Camera-type eye (tissue), 1 donor: ENCODE measurements around a stretch of chr19.

GRCh38 chr19:50331879-50333025, 3.1 kb upstream of the KCNC3 start:
- RAMPAGE, long total RNA: no peak

DNA sequence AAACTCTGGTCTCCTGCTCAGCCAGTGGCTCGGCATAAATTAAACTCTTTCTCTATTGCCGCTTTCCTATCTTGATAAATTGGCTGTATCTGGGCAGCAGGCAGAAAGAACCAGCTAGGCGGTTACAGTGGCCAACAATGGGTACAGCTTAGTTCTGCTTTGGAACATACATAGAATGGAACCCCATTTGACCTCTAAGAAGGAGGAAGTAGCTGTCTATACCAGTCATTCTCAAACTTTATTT, 11.8 kb upstream of the KCNC3 start:
- RAMPAGE, long total RNA: no peak

- RAMPAGE, long total RNA: no peak
Measured at GRCh38 chr19:50387171-50388342, 3.4 kb downstream of the POLD1 start.

DNA sequence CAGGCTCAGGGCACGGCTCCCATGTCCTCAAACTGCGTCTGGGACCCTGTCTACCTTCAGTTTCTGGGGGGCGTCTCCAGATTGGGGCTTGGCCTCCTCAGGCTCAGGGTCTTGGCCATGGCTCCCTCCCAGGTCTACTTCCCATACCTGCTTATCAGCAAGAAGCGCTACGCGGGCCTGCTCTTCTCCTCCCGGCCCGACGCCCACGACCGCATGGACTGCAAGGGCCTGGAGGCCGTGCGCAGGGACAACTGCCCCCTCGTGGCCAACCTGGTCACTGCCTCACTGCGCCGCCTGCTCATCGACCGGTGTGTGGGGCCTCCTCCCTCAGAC, 4.1 kb upstream of the SPIB start:
- RAMPAGE, long total RNA: no peak

- RAMPAGE, long total RNA: no peak
Measured at GRCh38 chr19:50482016-50483505, 5.9 kb upstream of the GARIN5A start.

DNA sequence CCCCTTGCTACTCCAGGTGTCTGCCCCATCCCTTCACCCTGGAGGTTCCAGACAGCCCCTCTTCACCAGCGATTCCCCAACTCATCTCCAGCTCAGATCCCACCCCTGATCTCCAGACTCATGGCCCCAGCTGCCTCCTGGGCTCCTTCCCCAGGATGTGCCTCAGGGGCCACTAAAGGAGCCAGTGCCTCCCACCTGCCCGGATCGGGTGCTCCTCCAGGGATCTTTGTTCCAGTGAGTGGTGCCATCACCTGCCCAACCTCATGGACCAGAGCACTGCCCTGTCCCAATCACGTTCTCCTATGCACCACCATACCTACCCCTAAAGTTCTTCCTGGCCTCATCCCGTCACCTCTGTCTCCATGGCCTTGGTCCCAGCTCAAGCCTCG, 8.6 kb upstream of the GARIN5A start:
- RAMPAGE, long total RNA: no peak

DNA sequence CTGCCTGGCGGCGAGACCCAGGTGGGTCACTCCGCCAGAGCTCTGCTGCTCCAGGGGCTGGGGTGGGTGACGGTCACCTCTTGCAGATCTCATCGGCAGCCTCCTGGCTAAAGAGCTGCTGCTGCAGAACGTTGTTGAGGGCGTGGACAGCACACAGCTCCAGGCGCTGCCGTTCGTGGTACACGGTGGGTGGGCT, 884 bp downstream of the JOSD2 start:
- RAMPAGE, long total RNA: no peak

- RAMPAGE, long total RNA: no peak
Measured at GRCh38 chr19:50819897-50820558, 3.6 kb downstream of the KLK1 start.

GRCh38 chr19:50912659-50913101, 1.5 kb upstream of the KLK4 start:
- RAMPAGE, long total RNA: no peak

DNA sequence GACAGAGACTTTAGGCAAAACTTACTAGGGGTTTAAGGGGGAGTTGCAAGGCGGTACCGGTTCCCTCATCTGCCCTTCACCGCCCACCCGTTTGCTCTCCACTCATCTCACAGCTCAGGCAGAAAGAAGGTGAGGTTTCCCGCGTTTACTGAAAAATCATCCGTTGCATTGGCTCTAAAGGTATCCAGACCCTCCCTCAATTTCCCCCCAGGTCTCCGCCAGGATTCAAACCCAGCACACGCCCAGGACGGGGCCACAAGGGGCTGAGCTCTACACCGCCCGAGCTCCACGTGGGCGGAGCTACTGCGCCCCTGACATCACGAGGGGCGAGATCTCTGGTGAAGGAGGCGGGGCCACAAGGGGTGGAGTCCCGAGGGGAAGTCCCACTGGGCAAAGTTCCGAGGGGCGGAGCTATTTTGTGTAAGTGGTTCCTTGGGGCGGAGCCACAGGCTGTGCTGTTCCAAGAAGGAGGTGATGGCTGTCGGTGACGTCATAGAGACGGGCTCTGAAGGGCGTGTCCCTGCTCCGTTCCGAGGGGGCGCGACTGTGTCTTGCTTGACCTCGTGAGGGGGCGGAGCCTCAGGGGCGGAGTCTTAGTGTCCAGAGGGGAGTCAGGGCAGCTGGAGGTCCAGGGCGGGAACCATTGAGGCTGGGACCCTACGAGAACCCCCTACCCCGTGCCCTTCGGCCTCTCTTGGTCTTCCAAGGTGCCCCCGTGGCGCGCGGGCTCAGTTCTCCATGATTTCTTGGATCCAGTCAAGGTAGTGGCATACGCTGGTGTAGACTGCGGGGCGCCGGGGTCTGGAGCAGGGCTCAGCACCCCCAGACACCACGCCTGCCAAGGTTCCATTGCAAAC, 1.2 kb upstream of the KLK8 start:
- RAMPAGE, long total RNA: no peak

- RAMPAGE, long total RNA: no peak
Measured at GRCh38 chr19:51027413-51028377, 1.3 kb upstream of the KLK11 start.

- RAMPAGE, long total RNA: no peak
Measured at GRCh38 chr19:51081503-51081702, 1.3 kb downstream of the KLK14 start.

DNA sequence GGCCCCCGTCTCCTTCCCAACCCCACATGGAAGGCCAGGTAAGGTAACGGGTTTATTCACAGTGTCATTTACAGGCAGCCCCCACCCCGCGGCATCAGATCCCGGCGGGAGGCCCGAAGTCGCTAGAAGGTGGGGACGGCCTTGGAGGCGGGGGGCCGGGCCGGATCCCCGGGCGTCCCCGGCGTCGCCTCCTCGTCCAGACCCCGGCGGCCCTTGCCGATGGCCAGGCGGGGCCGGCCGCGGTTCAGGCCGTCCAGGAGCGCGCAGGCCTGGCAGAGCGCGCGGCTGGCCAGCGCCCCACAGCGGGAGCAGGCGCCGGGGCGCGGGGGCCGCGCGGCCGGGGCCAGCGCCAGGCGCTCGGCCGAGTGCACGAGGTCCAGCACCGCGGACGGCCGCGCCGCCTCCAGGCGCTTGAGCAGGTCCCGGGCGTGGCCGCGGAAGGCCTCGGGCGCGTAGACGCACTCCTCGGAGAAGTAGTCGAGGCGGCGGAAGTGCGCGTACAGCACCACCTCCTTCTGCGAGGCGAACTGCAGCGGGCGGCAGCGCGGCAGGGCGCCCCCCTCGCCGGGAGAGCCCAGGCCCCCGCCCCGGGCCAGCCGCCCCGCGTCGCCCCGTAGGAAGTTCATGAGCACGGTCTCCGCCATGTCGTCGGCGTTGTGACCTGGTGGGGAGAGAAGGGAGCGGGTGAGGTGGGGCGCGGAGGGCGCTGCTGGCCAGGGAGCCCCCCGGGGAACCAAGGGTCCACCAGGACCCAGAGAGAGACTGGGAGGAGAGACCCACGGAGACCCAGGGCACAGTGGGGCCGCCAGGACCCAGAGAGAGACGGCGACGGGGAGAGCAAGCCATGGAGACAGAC, 9.5 kb downstream of the CTU1 start:
- RAMPAGE, long total RNA: no peak

GRCh38 chr19:51119613-51119896, 5.2 kb upstream of the SIGLEC9 start:
- RAMPAGE, long total RNA: no peak

GRCh38 chr19:51136731-51137559, 5.2 kb upstream of the SIGLEC7 start:
- RAMPAGE, long total RNA: no peak

- RAMPAGE, long total RNA: no peak
Measured at GRCh38 chr19:51138417-51139001, 3.6 kb upstream of the SIGLEC7 start.

- RAMPAGE, long total RNA: no peak
Measured at GRCh38 chr19:51139363-51139829, 2.7 kb upstream of the SIGLEC7 start.

GRCh38 chr19:51271064-51271476, 20.2 kb downstream of the SIGLECL1 start:
- RAMPAGE, long total RNA: no peak

DNA sequence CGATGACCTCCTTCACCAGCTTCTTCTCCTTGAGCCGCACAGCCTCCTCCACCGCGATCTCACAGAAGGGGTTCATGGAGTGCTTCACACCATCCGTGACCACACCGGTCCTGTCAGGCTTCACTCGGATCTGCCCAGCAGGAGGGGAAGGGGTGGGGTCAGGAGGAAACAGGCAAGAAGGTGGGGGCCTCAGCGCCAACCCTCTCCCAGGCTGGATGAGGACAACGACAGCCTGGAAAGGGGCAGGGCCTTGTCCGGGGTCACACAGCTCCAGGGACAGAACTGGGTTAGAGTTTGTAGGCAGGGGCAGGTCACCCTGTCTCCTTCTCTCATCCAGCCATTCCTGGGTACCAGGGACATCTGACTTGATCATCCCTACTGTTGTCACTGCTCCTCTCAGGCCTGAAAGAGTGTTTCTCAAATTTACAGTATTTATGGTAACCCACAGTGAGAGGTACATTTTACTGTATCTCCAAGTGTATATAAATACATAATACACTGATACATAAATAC, 12.0 kb downstream of the ETFB start:
- RAMPAGE, long total RNA: no peak

GRCh38 chr19:51361492-51361764, 4.8 kb downstream of the ETFB start:
- RAMPAGE, long total RNA: no peak